ENCODE results near the genes ZNF516 and GALR1.

DNA sequence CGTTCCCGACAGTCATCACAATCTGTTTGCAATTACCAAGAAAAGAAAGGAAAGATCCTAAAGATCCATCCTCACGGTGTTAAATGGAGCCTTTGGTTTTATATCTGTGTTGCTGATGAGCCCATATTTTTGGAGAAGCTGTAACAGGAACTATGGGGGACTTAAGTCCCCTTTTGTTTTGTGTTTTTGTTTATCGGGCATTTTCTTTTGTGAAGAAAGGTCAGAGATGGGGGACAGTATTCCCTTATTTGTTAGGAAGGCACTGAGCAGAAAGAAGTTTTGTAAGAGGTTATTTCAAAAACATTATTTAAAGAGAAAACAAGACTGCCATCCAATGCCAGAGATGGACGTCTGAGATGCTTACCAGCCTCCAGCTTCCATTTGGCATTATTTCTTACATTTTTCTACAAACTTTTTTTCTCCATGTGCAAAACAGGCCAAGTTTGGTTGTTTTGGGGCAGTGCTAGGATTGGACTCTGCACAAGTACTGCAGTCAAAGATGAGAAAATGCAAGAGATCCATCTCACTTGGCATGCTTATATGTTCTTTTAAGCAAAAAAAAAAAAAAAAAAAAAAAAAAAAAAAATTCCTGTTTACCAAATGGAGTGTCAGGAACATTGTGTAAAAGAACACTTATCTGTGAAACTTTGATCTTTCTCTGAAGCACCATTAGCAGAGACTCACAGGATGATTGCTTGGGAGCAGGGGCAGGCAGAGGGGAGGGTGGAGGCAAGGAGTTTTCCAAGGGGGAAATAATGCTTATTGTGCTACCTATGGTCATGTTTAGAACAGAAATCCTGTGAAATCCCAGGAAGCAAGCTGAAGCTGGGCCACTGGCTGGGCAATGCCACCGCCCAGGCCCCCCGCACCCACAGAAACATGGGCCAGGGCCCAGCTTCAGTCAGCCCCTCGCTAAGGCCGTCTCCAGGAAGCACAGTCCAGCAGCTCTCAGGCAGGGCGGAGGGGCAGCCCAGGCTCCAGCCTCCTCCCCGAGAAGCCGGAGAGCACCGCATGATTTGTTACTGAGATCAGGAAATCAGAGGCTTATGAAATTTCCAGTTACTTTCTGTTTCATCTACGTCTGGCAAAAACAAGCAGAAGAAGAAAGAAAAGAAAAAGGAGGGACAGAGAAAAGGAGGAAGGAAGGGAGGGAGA, 229.6 kb downstream of the ZNF516 start:
- PRO-cap = no peak

- PRO-cap = no peak
Observed at GRCh38 chr18:76363345-76364335, 131.4 kb downstream of the ZNF516 start.

DNA sequence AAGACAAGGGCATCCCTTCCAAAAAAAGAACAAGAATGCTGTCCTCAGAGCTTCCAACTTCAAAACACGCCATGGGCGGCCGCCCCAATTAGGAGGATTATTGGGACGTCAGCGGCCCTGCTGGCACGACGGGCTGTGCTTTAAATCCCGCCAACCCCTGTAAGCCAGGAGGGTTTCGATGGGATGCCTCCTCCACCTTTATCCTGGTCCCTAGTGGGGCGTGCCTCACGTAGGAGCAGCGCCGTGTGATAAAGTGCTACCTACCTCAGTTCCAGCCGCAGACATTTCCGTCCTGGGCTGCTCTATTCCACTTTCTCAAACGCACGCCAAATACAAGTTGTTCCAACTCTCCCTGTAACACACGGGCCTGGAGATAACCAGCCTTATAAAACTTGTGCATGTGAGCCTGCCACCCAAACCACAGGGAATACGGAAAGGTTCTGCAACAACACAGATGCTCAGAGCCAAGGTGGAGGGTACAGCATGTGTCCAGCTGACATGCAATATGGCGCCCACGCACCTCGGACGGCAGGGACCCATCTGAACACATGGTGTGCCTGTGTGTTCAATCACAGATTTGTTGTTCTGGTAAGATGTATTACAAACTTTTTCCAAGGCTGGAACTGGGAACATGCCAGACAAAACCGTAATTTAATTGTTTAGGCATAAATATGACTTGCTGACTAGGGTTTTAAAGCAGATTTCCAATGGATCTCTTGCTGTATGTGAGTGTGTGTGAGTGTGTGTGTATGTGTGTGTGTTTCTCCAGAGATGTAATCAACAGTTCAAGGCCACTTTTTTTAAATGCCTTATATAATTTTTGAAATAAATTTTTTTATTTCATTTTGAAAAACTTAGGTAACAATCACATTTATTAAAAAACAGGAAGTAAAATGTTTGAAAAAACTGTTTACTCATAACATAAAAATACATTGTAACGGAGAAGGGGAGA, 47.6 kb downstream of the ZNF516 start:
- PRO-cap = no peak

GRCh38 chr18:76461748-76462937, 32.9 kb downstream of the ZNF516 start:
- PRO-cap = no peak

DNA sequence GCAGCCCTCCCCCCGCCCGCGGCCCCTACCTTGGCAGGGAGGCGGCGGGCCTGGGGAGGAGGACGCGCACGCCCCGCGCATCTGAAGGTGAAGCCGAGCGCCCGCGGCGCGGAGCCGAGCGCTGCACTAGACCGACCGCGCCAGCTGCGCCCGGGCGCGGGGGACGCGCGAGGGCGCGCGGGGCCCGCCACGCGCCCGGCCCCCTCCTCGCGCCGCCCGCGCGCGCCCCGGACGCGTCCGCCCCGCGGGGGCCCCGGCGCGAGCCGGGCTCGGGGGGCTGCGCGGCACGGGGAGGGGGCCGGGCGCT, at the start of gene ZNF516:
Gene ZNF516, minus strand, starts transcription at position 128 of the 307 bp plus-strand sequence.
- PRO-cap = bidirectional peak, plus-strand start outside the sequence, minus-strand start at position 83 of the sequence

GRCh38 chr18:76496032-76496583, 1.1 kb upstream of the ZNF516 start:
- PRO-cap = unidirectional peak, minus-strand start at chr18:76496419

GRCh38 chr18:76499908-76500365, 4.9 kb upstream of the ZNF516 start:
- PRO-cap = no peak

GRCh38 chr18:76686675-76686921, 135.8 kb upstream of the ZNF236 start:
- PRO-cap = no peak

GRCh38 chr18:76955404-76956385, 133.3 kb downstream of the ZNF236 start:
- PRO-cap = no peak

DNA sequence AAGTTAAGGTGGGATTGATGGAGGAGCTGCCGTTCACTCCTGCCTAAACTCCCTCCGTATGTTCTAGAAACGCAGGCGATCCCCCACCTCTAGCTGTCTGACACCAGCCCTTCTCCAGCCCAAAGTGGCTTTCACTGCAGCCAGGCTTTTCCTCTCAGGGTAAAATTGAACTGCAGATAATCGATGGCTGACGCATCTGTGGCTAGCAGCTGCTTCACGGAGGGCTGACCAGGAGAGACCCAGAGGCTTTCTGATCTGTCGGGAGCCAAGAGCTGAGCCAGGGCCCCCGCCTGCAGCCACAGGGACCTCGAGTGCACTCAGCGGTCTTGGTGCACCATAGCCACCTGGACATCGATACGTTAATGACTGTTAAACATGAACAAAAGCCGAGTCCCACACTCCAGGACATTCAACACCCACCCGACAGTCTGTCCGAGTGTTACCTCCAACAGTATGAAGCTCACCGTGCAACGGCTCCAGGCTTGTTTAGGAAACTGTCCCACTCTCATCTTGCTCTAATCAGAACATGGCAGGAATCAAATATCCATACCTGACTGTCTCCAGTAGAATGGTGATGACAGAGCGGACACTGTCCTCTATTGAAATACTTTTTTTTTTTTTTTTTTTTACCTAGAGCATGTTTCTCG, 107.4 kb downstream of the MBP start:
- PRO-cap = no peak

GRCh38 chr18:77092204-77093228, 40.1 kb downstream of the MBP start:
- PRO-cap = no peak

DNA sequence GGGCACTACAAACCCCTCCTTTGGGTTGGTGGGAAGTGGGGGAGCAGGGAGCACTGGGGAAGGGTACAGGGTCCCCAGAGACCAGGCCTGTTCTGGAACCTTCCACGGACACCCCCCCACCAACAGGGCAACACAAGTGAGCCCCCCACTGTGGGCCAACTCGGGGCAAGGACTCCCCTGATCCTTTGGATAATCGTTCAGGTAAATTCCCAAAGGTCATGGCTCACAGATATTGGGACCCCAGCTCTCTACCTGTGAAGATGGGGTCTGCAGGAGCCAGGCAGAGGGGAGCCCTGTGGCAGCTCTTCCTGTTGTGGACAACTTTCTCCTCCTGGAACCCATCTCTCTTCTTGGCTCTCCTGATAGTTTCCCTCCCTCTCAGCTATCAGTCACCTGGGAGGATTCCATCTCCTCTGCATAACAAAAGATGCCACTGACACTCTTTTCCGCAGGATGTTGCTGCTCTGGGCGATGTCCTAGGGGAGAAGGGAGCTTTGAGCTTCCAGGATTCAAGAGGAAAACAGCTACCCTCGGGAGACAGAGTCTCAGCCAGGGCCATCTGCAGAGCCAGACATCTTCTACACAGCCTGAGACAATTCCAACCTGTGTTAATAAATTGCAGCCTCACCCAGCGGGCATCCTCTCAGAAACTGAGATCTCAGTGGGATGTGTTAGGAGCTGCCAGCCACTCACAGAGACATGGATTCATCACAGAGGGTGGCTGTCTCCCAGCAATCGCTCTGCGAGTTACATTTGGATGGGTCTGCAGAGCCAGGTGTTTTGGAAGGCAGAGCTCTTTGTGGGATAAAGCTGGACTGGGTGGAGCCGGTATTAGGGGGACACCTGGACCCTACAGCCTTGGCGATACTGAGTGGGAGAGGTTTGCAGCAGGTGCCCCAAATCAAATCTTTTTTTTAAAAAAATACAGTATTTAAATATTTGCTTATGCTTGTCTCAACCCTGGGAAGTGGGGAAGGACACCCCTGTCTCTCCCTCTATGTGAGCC, 35.3 kb downstream of the MBP start:
- PRO-cap = no peak

DNA sequence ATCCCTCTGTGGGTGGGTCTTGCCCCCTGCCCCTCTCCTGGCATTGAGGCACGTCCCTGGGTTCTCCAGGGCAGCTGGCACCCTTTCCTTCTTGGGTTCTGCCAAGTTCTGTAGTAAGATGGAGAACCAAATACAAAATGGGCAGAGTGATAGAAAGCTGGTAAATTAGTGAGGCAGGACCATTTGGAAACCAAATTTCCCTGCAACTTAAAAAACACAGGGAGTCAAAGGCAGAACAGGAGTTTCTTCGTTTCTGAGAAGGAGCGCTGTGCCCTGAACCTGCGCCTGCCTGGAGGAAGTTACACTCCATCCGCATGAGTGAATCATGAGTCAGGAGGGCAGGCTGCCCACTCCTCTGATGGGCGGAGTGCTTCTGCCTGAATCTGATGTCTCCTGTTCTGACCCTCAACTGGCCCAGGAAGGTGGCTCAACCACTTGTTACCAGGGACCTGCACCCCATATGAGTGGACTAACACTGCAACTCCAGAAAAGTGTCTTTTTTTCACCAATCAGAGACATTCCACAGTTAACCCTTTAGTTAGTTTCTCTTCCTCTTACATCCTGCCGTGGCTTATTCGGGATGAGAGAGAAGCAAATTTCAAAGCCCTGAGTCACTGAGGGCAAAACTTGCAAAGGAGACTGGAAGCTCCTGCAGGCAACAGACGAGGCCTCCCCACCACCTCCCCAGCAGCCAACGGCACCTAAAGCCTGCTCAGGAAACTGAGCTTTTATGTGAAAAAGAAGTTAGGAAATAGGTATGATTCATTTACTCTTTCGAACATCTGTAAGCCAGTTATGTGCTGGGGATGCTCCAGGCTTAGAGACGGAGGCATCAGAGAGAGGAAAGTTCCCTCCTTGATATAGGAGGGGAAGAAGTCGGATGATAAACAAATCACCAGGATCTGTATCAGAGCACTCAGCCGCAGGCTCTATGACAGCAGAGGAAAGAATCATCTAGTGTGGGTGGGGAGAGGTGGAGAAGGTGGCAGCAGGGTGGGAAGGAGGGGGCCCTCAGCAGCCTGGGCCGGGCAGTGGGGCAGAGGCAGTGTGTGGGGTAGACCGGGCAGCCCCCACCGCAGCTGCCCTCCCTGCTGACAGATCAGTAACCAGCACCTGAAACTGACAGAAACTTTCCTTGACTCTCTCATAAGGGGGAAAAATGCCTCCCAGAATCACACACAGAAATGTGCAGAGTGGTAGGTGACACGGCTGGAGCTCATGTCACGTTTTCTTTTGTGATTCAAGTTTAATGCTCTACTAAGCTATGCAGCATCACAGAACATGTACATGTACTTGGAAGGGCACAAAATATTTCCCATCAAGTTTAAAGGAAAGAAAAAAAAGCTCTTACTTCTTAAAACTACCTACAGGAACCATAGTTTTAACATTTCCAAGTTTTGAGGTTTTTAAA, 30.9 kb downstream of the MBP start:
- PRO-cap = no peak

DNA sequence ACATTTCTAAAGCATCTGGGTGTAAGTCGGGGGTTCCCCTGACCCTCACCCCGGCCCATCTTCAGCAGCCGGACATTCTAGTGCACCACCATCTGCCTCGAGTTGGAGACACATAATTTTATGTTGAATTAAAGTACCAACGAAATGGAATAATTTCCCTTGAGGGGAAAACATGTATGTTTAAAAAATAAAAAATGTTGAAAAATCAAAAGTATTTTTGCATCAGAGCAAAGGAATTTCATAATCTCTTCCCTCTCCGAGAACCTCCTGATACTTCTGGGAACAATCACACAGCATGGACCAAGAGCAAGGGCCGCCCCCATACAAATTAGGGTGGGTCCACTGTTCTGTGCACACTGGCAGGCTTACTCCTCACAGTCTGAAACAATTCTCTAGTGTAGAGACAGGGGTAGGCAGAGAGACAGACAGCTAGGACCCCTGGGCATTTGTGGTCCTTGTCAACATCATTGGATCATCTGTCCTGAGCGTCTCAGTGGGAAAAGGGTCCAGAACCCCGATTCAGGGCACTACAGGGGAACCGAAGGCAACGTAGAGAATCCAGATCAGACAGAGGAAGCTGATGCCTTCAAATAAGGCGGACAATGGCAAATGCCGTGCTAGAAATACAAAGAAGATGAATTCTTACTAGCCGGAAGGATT, 29.1 kb downstream of the MBP start:
- PRO-cap = no peak

- PRO-cap = no peak
Observed at GRCh38 chr18:77107213-77107735, 25.3 kb downstream of the MBP start.

DNA sequence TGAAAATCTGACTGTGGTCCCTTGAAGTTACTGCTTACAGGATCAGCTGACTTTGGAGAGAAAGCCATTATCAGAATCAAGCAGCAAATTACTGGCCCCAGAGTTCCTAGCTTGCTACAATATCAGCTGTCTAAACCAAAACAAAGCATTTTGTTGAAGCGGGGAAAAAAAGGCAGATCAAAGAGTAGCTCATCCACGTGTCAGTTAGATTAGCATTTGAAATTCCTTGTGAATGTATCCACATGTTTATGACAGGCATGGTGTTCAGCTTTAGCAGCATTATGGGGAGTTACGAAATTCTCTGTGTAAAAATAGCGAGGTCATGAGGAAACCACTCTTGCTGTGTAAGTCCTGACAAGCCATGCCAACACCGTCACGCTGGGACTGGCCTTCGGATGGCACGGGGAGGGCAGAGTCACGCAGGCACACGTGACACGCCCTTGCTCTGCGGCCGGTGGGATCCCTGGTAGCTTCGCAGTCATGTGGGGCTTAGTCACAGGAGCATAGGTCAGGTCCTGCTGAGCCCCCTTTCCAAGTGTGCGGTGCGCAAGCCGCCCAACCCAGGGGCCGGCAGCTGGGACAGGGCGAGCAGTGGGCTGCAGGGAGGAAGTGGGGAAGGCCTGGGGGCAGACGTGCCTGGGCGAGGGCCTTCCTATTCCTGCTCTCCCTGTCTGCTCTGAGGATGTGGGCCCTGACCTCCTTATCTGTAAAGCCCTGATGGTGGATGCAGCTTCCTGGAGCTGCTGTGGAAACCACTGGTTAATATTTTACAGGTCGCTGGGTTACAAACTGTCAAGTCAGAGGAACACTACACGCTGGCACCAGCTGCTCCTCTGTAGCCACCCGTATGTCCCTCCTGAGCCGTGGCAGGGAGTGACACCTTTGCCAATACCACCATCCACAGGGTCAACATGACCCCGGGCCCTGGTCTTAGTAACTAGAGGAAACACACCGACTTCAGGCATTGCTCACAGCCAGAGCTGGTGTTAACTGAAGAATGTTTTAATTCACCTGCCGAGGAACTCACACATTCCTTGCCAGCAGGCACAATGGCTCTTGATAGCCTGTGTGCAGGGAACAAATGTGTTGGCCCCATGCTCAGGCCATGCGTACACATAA, 18.0 kb downstream of the MBP start:
- PRO-cap = no peak

GRCh38 chr18:77124389-77124644, 8.3 kb downstream of the MBP start:
- PRO-cap = no peak

DNA sequence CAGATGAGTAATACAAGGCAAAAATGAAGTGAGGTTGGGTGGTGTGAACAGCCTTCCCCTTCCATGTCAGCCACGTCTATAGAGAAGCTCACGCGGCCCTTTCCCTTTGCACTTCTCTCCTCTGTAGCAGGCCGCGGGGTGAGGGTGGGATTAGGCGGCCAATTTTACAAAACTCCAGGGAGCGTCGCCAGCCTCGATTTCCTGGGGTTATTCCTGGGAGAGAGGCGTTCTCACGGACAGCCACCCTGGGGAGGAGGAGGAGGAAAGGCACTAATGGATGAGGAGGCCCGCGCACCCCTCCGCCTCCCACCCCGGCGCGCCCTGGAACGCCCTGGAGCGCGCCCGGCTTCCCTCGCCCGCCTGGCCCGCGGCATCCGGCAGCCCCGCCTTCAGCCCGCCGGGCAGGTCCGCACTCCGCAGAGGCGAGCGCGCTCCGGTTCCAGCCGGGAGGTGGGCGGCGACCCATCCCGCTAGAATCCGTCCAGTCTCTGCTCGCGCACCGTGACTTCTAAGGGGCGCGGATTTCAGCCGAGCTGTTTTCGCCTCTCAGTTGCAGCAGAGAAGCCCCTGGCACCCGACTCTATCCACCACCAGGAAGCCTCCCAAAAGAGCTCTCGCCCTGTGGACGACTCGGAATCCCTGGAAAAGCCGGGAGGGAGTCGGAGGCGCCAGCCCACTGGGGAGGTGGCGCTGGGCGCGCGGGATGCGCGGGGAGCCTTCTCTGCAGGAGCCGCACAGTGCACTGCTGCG, at the start of gene GALR1:
Gene GALR1, plus strand, starts transcription at position 536 of the 750 bp plus-strand sequence.
- PRO-cap = no peak

DNA sequence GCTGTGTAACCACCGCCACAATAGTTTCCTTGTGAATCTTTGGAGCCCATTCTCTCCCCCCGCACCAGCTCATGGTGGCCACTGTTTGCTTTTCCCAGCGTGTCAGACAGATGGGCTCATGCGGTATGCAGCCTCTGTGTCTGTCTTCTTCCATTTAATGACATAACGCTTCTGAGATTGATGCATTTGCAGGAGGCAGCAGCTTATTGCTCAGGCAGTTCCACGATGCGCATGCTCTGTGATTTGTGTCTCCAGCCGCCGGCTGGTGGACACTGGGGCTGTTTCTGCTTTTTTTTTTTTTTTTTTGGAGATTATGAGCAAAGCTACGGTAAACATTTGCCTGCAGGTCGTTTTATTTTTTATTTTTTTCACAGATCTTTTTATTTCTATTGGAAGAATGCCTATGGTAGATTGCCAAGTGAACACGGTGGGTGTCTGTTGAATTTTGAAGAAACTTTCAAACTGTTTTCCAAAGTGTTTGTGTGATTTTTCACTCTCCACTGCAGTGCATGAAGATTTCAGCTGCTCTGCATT, 117.8 kb downstream of the GALR1 start:
- PRO-cap = no peak

- PRO-cap = no peak
Observed at GRCh38 chr18:78156490-78156970, 823.1 kb upstream of the SALL3 start.

Data from osteocyte (in vitro differentiated cells).